Mesenchymal stem cell of adipose (primary cell): ENCODE measurements around a stretch of chr5.

- CAGE, long polyA plus RNA = no peak
Measured at GRCh38 chr5:96932815-96933209, 3.1 kb upstream of the LNPEP start.

GRCh38 chr5:96933765-96934226 is 2.1 kb upstream of the LNPEP start:
- CAGE, long polyA plus RNA = no peak

DNA sequence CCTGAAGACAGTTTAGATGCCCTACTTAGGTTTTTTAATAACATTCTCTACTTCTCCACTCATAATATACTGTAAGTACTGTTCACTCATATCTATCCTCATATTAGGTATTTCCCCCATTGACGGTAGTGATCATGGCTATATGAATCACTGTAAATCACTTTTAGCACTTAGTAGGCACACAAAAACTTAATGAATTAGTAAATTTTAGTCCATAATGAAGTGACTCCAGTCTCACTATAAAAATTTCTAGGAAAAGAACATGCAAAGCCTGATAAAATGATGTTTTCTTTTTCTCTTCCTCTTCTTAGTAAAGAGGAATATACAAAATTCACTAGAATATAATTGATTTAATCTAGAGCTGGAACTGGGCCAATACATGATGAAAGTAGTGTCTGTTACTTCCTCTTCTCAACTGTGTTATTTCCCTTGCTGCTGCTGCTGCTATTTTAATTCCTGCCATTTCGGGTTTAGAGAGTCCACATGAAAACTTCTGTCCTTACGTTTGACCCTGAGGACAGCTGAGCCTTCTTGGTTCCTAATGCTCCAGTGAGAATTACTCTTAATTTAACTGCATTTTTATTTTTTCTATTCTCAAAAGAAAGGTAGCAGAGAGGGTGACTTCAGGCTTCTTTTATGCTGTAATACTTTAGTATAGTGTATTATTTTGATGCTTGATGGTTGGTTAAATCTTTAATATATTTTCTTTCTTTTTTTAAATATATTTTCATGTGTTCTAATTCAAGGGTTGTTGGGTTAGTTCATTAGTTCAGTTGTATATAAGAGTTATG is 73.6 kb downstream of the LNPEP start:
- CAGE, long polyA plus RNA = no peak

DNA sequence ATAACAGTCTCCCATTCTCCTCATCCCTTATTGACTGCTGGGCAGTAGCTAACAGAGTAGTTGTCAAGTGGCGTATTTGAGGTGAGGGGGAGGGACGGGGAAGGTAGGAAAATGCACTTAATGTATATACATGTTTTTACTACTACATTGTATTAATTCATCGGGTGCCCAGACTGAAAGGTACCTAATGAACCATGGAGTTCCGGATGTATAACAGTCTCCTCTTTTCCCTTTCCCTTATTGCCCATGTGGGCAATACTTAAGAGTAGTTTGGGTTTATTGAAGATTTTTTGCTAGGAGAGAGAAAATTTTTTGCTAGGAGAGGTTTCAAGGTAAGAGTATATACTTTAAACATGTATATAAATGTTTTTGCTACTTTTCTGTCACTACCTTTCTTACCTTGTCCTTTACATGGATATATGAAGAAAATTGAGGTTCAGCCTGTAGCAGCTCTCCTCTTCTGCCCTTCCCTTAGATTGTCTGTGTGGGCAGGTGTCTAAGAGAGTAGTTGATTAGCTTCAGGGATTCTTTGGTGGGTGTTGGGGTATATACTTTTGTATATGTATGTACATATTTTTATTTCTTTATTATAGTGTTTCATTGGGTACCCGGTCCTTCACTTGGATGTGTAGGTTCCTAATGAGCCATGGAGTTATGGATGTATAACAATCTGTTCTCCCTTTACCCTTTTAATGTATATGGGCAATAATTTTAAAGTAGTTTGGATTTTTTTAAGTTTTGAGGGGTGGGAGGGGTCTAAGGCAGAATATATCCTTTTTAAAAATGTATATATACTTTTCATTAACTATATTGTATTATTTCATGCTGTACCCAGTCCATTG is 97.5 kb downstream of the LNPEP start:
- CAGE, long polyA plus RNA = no peak

GRCh38 chr5:98298273-98298558 is 475.2 kb upstream of the RGMB start:
- CAGE, long polyA plus RNA = no peak

DNA sequence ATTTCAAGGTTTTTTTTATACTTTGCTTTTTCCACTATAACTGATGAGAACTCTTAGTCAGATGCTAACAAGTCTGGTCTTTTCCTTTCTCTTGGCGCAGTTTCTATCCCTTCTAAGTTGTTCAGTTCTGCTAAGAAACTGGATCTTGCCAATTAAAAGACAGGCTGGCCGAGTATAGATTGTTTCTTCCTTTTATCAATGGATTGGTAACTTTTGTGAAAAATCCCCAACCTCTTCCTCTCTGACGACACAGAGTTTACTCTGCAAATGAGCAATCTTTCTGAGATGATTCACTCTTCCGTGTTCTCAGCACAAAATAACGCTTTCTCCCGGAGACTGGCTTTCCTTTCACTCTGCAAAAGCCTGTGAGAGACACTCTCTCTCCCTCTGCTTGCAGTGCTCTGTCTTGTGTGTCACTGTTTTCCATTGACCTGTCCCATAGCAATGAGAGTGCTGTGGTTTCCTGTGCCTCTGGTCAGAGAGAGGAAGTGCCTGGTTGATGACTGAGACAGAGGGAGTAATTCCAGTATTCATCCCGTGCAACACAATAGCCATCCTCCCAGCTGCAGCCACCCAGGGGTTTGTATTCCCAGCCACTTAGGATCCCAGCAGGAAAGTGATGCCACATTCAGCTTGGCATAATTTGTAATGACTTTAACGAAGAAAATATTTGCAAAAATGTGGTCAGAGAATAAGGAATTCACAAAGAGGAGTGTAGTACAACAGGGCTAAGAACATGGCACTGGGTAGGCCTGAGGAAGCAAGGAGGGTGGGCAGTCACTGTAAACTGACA is 463.7 kb upstream of the RGMB start:
- CAGE, long polyA plus RNA = no peak

DNA sequence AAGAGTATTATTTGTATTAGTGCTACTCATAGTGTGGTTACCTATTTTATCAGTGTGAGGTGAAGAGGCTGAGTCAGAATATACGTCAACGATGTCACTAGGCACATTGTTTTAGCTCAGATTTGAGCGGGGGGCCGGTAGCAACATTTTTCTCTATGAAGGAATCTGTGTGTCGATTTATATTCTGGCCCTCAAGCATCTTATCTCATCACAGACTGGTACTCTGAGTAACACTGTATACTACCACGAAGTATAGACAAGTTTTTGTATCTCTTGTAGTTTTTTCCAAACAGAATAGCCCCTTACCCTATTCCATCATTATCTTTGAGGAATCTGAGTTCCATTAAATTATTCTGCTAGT is 24.7 kb downstream of the CHD1 start:
- CAGE, long polyA plus RNA = no peak

GRCh38 chr5:99020862-99021107 is 92.0 kb upstream of the CHD1 start:
- CAGE, long polyA plus RNA = no peak

DNA sequence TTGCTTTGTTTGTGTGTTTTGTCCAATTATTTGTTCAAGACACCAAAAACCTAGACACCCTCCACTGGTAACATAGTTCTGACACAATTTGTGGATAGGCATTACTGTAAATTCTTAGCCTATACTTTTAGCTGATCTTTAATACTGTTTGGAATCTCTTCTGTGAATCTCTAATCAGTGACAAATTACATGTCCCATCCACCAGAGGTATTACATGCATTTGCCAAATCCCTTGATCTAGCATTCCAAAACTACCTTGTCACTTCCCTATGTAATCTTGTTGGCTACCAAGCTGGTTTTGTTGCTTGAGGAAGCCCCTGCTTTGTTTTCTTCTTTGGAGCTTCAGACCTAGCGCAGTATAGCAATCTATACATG is 61.5 kb downstream of the ST8SIA4 start:
- CAGE, long polyA plus RNA = no peak

GRCh38 chr5:100889066-100889677 is 13.9 kb downstream of the ST8SIA4 start:
- CAGE, long polyA plus RNA = no peak

GRCh38 chr5:100905314-100905972 is 2.4 kb upstream of the ST8SIA4 start:
- CAGE, long polyA plus RNA = no peak

DNA sequence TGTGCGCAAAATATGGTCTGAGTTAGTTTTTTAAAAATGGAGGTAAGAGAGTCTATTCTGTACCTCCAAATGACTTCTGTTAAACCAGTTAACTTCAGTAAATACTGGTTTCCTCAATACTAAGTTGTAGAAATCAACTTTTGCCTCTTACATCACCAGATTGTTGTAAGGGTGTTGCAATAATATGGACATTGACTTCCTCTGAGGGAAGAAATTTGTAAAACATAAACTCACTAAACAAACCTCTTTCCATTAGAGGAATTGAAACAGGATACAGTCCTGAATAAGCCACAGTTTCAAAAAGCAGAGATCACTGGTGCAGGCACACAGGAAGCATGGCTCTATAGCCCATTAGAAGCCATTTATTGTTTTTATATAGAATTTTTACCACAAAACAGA is 32.7 kb upstream of the SLCO6A1 start:
- CAGE, long polyA plus RNA = no peak

DNA sequence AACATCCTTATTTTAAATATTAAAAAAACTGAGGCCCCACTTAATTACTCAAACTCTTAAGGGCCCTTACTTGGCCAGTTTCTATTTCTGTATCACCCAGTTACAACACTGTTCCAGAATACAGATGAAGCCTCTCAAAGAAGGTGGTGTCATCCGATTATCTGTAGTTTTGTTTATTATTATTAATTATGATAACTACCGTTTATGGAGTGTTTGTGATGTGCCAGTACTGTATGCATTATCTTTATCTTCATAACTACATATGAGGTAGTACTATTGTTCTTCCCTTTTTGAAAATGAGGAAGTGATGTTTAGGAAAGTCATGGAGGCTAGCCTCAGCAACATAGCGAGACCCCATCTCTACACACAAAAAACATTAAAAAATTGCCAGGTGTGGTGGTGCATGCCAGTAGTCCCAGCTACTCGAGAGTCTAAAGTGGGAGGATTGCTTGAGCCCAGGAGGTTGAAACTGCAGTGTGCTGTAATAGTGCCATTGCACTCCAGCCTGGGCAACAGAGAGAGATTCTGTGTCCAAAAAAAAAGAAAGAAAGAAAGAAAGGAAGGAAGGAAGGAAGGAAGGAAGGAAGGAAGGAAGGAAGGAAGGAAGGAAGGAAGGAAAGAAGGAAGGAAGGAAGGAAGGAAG is 47.6 kb downstream of the PAM start:
- CAGE, long polyA plus RNA = no peak

- CAGE, long polyA plus RNA = no peak
Measured at GRCh38 chr5:102950513-102951005, 169.4 kb downstream of the GIN1 start.

GRCh38 chr5:102969069-102969575 is 150.8 kb downstream of the GIN1 start:
- CAGE, long polyA plus RNA = no peak

DNA sequence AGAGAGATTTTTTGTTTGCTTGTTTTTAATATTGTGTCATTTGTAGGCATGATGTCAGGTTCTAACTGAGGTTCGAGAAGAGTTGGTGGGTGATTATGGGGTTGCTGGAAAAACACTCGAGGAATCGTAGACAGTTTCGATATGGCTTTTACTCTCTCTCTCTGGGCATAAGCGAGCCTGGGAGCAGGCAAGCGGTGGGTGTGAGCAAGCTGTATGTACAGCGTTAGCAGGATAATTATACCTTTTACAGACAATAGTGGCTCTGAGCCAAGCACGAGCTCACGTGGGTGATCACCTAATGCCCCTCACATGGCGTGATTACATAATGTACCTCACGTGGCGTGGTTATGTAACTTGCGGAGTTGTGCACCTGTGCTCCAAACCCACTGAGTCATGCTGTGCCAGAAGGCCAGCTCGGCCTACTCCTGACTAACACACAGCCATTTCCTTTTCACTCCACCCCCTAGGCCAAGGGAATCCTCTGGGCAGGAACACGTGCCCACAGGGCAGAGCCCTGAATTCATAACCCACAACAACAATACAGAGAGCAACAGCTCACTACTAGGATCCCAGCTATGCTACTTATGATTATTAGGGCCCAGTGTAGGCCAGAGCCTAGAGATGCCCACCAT is 797.2 kb downstream of the EFNA5 start:
- CAGE, long polyA plus RNA = no peak

DNA sequence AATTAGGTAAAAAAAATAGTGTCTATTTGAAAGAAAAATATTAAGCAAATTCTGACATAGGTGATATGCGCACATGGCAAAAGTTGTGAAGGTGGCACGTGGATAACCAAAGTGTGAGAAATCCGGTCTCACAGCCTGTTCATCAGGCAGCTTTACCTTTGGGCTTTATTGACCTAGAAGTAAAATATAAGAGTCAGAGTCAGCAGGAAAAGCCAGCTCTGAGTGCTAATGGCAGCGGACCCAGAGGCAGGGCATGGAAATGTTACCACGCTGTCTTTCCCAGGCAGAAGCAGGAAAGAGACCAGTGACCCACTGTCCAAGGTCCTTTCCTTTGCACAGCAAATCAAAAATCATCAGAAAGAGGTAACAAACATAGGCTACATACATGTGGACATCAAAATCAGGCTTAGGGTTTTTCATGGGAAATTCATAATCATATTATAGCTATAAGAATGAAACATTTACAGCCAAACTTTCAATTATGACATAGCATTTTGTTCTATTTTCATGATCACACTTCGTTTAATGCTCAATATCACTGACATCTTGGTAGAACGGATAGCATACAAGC is 203.1 kb downstream of the EFNA5 start:
- CAGE, long polyA plus RNA = no peak

GRCh38 chr5:107572936-107573280 is 97.8 kb downstream of the EFNA5 start:
- CAGE, long polyA plus RNA = no peak

DNA sequence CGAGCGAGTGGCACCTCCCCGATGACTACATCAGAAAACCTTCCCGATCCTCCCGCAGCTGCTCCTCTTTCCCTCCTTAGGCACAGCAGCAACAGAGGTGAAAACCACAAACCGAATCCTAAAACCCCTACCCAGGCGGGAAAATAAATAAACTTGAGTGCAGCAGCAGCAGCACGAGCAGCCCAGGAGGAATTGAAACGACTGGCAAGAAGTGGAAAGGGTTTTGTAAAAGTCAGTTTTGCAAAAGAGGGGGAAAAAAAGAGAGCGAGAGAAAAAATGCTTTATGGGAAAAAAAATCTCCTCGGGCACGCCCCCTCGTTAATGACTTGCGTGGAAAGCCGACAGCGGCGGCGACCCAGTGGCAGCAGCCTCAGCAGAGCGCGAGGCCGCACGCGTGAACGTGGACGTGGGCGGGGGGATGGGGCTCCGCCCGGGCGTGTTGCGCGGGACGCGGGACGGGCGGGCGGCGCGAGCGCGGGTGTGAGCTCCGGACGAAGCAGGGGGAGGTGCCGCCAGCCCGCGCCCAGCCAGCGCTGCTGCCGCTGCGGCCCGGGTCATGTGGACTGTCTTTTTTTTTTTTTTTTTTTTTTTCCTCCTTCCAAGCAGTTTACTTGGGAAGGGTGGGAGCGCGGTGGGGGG is 1.3 kb upstream of the EFNA5 start:
- CAGE, long polyA plus RNA = no peak

DNA sequence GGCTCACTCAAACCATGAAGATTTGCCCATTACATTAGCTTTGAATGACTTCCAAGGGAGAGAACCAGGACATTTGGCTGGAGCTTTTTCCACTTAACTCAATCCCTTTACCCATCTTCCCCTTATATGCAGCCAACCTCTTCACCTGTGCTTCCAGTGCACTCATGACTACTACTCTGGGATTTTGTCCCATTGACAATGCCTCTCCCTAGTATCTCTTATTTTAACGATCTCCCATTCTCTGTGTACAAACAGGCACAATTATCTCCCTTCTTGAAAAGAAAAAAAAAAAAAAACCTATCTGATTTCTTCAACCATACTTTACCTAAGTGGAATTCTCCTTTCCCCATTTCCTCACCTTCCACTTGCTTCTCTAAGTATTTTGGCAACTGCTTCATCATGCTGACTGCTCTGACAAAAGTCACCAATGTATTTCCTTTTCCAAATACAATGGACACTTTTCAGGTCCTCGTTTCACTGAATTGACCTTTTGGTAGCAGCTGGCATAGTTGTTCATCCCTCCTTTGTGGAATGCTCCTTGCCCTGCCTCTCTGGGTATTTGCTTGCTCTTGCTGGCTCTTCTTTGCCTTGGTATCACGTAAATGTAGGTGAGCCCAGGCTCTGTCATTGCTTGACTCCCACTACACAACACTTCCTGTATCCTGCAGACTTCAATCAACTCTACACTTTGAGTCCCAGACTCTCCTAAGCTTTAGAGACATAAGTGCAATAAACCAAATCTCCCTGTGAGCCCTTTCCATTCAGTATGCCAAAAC is 271.9 kb upstream of the EFNA5 start:
- CAGE, long polyA plus RNA = no peak